Measurements from ENCODE around the gene ARF5.

DNA sequence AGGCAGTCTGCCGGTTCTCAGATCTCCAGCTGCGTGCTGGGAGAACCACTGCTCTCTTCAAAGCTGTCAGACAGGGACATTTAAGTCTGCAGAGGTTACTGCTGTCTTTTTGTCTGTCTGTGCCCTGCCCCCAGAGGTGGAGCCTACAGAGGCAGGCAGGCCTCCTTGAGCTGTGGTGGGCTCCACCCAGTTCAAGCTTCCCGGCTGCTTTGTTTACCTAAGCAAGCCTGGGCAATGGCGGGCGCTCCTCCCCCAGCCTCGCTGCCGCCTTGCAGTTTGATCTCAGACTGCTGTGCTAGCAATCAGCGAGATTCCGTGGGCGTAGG, 20.3 kb downstream of the FEZF1 start:
- PRO-cap, 4 experiments: no peak in any of the 4 experiments
- RAMPAGE, long total RNA, 2 experiments: no peak in any of the 2 experiments

DNA sequence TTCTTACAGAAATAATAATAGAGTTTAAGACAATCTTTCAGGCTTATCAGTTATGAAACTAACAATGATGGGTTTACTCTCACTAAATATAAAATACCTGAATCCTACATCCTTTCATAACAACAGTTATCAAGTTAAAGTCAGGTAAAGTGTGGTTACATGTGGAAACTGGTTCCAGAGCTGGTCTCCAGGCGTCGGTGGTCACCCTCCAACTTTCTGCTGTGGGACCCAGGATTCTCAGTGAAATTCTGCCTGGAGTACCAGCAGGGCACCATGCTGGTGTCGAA, 26.9 kb downstream of the RNF133 start:
- PRO-cap, 4 experiments: peak in 3 of 4 experiments; most common plus-strand start position 186 of the sequence (in 3)
- RAMPAGE, long total RNA, 2 experiments: no peak in any of the 2 experiments

DNA sequence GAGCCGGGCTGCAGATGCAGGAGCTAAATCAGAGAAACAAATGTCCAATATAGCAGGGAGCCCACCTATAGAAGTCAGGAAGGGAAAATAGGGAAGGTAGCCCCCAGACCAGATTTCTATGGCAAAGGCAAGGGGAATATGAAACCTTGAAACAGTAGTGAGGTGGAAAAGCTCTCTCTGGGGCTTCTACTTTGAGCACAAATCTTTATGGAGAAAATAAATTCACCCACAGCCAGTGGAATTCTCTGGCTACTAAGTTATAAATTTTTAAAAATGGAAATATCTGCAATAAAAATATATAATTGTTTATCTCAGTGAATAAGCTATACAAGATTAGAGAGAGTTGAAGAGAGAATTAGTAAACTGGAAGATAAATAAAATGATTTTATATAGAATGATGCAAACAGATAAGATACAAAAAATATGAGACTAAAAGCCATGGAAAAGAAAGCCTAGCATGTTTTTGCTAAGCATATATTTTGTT, 21.4 kb downstream of the IQUB start:
- PRO-cap, 4 experiments: no peak in any of the 4 experiments
- RAMPAGE, long total RNA, 2 experiments: no peak in any of the 2 experiments

DNA sequence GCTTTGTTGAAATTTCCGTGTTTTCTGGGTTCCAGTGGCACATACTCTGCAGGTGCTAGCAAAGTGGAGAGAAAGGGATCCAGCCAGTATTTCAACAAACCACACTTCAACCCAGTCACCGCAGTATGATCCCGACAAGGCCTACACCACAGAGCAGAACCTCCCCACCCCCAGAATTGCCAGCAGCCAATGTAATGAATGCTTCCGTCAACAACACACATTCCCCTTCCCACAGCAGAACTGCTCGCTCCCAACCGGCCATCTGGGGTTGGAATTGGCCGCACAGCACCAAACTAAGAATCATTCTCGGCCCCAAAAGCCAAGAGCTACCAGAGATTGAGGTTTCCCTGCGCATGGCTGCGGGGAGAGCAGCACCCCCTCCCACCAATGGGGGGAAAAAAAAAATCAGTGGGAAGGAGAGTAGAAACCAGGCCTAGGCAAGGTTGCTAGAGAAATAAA, 1.2 kb downstream of the WASL start:
- PRO-cap, 4 experiments: peak in 4 of 4 experiments; most common plus-strand start position 220 of the sequence (in 4); most common minus-strand start position 127 of the sequence (in 3)
- RAMPAGE, long total RNA, 2 experiments: no peak in any of the 2 experiments

DNA sequence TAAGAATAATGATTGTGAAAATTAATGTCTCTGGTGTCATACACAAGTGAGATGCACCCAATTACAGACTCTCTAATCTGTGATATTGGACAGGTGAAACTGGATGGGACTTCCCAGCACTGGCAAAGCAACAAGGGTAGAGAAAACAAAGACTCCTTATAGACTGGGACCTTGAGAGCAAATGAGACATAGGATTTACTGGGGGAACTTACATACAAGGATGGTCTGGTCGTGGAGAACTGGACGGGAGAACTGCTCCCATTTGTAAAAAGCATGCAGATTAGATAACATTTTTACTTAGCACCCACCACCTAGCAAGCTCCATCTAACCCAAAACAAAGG, 5.5 kb downstream of the SPAM1 start:
- PRO-cap, 4 experiments: no peak in any of the 4 experiments
- RAMPAGE, long total RNA, 2 experiments: no peak in any of the 2 experiments

- PRO-cap, 4 experiments: peak in 2 of 4 experiments; most common minus-strand start chr7:124766309 (in 1)
- RAMPAGE, long total RNA, 2 experiments: no peak in any of the 2 experiments
Measured at GRCh38 chr7:124766206-124766548, 585 bp upstream of the GPR37 start.

GRCh38 chr7:126700933-126701479, 551.7 kb downstream of the GRM8 start:
- PRO-cap, 4 experiments: no peak in any of the 4 experiments
- RAMPAGE, long total RNA, 2 experiments: no peak in any of the 2 experiments

- PRO-cap, 4 experiments: no peak in any of the 4 experiments
- RAMPAGE, long total RNA, 2 experiments: no peak in any of the 2 experiments
Measured at GRCh38 chr7:127112153-127112474, 140.6 kb downstream of the GRM8 start.

- PRO-cap, 4 experiments: peak in 1 of 4 experiments; most common plus-strand start chr7:127347950 (in 1)
- RAMPAGE, long total RNA, 2 experiments: no peak in any of the 2 experiments
Measured at GRCh38 chr7:127346891-127348113, 45.2 kb downstream of the ZNF800 start.

GRCh38 chr7:127587944-127588590, at the start of gene ARF5:
Gene ARF5, plus strand, starts transcription at chr7:127588411.
- PRO-cap, 4 experiments: peak in 4 of 4 experiments; most common plus-strand start chr7:127588447 (in 3); most common minus-strand start chr7:127588267 (in 2)
- RAMPAGE, long total RNA, 2 experiments: start-site peak on the plus strand in 2 of 2 experiments, at chr7:127588424-127588448 at its widest, 114 to 235 reads per replicate

- PRO-cap, 4 experiments: no peak in any of the 4 experiments
- RAMPAGE, long total RNA, 2 experiments: no peak in any of the 2 experiments
Measured at GRCh38 chr7:127591034-127591916, 2.3 kb upstream of the FSCN3 start.

DNA sequence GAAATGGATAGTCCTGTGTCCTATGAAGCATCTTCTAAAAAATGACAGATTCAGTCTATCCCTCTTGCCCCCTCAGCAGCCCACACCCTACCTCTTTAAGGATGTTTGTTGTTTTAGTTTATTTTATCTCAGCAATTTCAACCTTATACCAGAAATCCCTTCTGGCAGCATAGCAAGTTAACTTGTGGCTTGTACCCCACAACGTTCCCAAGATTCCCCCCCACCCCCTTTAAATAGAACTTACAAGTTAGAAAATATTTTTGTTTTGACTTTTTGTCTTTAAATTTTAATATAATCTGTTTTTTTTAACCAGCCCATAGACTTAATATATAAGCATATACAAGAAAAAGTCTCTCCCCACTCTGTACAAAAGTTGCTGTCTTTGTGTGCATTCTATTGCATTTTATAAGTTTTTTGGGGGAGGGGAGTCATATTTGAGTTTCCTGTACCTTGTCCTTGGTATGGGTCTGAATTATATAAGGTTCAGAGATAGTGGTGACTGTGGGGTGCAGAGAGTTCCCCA, 2.9 kb downstream of the LRRC4 start:
- PRO-cap, 4 experiments: no peak in any of the 4 experiments
- RAMPAGE, long total RNA, 2 experiments: no peak in any of the 2 experiments

GRCh38 chr7:128031788-128031992, 453 bp upstream of the LRRC4 start:
- PRO-cap, 4 experiments: no peak in any of the 4 experiments
- RAMPAGE, long total RNA, 2 experiments: no peak in any of the 2 experiments

- PRO-cap, 4 experiments: no peak in any of the 4 experiments
- RAMPAGE, long total RNA, 2 experiments: no peak in any of the 2 experiments
Measured at GRCh38 chr7:128381574-128381773, 28.3 kb downstream of the IMPDH1 start.

- PRO-cap, 4 experiments: no peak in any of the 4 experiments
- RAMPAGE, long total RNA, 2 experiments: no peak in any of the 2 experiments
Measured at GRCh38 chr7:128431180-128431600, 21.4 kb upstream of the IMPDH1 start.

- PRO-cap, 4 experiments: peak in 2 of 4 experiments; most common plus-strand start chr7:128697456 (in 2)
- RAMPAGE, long total RNA, 2 experiments: no peak in any of the 2 experiments
Measured at GRCh38 chr7:128697015-128698105, 17.8 kb upstream of the GARIN1B start.

- PRO-cap, 4 experiments: no peak in any of the 4 experiments
- RAMPAGE, long total RNA, 2 experiments: no peak in any of the 2 experiments
Measured at GRCh38 chr7:128769759-128770777, 5.5 kb downstream of the OPN1SW start.

DNA sequence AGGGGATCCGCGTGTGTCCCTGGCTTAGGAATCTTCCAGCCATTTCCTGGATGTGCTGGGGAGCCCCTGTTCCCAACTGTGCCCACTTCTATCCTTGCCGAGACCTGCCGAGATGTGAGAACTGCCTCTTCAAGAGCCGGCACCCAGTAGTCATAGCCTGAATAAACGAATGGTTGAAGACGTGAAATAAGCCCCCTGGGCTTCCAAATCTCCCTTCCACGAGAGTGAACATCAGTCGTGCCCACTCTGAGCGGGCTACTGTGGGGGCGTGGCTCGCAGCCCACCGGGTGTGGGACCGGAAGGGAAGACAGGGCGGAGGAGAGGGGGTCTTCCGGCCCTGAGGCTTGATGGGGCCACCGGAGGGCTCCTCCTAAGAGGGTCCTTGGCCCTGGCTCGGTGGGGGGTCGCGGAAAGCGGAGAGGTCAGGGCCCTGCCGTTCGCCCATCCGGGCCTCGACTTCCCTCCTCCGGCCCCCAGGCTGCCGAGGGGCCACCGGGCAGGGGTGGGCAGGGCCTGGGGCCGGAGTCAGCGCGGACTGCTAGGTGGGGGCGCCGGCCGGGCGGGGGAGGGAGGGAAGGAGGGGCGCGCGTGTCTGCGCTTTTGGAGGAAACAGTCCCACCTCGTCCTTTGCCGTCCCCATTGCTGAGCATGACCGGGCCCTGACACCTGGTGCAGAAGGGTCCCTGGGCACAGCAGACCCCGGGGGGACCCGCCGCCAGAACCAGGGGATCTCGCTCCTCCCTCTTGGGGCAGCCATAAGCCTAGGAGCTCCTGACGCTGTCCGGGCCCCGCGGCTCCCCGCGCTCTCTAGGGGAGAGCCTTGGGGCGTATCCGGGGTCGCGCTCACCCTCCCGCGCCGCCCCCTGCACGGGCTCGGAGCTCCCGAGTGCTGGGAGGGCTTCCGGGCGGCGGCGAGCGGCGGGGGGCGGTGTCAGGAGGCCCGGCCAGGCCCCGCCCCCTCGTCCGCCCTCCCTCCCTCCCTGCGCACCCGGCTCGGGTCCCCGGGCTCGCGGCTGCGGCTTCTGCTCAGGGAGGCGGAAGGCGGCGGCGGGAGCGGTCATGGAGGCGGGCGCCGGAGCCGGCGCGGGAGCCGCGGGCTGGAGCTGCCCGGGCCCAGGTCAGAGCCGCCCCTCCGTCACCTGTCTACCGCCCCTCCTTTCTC, 952 bp upstream of the CCDC136 start:
- PRO-cap, 4 experiments: peak in 4 of 4 experiments; most common plus-strand start position 1,029 of the sequence (in 4); most common minus-strand start position 809 of the sequence (in 2)
- RAMPAGE, long total RNA, 2 experiments: no peak in any of the 2 experiments

- PRO-cap, 4 experiments: no peak in any of the 4 experiments
- RAMPAGE, long total RNA, 2 experiments: no peak in any of the 2 experiments
Measured at GRCh38 chr7:128833002-128833634, 2.9 kb downstream of the FLNC start.

- PRO-cap, 4 experiments: no peak in any of the 4 experiments
- RAMPAGE, long total RNA, 2 experiments: no peak in any of the 2 experiments
Measured at GRCh38 chr7:128844684-128845288, 14.6 kb downstream of the FLNC start.

Data from right lobe of liver (tissue), 4 donors.